ENCODE measurements around the gene RPH3AL.

DNA sequence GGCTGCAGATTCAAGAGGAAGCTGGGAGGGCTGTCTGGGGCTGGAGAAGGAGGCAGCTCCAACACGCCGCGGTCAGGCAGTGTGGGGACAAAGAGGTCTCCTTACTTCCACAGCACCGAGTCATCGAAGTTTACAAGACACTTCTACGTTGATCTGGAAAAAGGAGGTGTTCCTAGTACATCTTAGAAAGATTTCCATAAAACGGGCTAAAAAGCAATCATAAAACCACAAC lies 17.9 kb upstream of the DOC2B start:
- RRBS, result no CpG with 5 or more reads among the region's 7 CpGs

- RRBS, result no CpG with 5 or more reads among the region's 20 CpGs
Measured at GRCh38 chr17:267195-267967, 85.2 kb downstream of the RPH3AL start.

DNA sequence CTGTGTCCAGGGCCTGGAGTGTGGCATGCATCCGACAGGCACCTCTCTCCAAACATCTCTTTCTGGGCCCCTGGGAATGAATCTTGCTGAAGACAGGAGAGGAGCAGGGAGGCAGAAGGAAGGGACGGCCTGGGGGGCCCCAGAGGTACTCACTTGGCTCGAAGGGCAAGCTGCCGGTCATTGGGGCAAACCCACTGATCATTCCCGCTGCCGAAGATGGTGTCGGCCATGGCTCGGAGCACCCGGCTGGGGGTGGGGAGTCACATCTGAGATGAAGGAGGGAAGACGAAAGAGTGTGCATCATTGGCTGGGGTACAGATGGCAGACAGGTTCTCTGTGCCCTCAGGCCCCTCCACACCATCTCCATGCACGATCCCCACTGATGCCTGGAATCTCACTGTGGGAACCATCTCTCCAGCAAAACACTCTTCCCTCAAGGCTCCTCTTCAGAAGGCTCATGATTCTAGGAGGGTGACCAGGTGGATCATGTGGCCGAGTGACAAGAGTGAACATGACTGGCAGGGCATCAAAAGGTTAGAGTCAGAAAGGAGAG lies 25.2 kb downstream of the RPH3AL start:
- RRBS, result 93% methylated on average over 6 of the region's 12 CpGs

DNA sequence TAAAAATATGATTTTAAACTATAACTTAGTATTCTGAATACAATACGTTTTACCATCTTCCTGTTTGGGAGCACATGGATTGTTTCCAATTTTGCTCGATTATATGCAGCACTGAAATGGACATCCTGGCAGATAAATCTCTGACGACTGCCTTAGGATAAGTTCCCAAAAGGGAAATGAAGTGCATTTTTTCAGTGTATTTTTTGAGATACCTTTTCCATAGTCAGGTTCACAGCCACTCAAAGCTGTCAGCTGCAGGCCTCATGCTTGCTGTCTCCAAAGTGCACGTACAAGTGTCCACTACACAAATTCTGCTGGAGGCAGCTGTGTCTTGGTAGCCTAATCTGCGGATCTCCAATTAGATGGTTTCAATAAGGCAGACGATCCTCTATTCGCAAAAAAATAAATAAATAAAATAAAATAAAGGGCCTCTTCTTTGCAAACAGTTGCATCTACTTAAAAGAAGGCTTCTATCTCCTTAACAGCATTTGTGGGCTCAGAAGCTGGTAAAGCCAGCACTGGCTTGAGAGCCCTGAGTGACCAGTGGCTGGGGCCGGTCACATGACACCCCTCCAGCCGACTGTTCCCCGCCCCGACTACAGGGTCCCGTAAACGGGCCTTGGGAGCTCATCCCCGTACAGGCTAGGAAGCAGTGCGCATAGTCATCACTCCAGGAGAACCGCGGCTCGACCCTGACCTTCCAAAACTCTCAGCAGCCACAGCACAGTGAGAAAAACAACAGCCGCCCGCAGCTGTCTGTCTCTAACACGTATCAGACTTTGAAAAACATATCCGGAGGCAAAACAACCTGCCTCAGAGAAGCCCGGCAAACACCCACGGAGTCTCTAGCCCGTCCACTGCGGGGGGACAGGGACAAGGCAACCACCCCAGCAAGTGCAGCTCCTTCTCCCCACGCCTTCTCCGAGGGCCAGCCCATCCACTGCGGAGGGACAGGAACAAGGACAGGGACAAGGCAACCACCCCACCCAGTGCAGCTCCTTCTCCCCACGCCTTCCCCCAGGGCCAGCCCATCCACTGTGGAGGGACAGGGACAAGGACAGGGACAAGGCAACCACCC lies 18.7 kb downstream of the RPH3AL start:
- RRBS, result no CpG with 5 or more reads among the region's 30 CpGs

GRCh38 chr17:352110-353031 lies at the start of gene RPH3AL:
Gene RPH3AL, minus strand, starts transcription at chr17:352807.
- RRBS, result 91% methylated on average over 3 of the region's 26 CpGs

DNA sequence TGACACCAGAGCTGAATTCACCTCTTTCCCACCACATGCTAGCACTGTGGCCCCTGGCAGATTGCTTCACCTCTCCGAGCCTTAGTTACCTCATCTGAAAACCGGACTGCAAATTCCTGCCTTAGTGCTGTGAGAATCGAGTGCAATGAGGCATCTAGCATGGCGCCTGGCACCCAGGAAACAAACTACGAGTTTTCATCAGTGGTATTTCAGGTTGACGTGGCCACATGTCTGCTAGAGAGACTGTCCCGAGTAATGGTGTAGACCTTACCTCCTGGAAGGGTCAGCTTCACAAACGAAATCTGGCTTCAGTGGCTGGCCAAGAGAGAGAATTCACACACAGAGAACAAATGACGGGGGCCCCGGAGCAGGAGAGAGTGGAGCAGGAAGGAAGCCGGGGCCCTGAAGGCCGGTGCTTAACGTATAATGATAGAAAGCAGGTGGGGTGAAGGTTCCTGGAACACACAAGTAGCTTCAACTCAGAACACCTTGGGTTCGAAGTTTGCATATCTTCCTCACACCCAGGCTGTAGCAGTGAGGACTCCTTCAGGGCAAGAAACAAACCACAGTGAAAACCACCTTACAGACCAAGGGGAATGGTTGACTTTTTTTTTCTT lies 6.5 kb downstream of the C17orf97 start:
- RRBS, result no CpG with 5 or more reads among the region's 14 CpGs

DNA sequence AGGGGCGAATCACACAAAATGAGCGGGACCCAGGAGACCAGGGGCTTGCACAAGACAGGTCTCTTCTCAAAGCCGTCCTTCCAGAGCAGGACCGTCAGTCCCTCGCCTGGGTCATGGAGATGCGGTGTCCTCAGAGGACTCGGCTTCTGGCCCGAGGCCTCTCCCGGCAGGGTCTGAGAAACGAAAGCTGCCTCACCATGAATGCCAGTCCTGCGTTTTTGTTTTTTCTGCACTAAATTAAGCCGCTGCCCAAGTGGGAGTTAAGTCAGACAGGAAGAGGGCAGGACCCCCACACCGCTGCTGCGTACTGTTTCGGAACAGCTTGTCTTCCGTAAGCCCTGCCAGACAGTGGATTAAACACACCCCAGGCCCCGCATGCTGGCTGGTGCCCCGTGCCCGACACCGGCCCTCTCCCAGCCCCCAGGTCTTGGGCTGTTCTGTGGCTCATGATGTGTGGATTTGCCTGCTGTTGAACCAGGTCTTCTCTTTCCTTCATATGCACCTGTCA lies 84.6 kb downstream of the C17orf97 start:
- RRBS, result no CpG with 5 or more reads among the region's 20 CpGs

DNA sequence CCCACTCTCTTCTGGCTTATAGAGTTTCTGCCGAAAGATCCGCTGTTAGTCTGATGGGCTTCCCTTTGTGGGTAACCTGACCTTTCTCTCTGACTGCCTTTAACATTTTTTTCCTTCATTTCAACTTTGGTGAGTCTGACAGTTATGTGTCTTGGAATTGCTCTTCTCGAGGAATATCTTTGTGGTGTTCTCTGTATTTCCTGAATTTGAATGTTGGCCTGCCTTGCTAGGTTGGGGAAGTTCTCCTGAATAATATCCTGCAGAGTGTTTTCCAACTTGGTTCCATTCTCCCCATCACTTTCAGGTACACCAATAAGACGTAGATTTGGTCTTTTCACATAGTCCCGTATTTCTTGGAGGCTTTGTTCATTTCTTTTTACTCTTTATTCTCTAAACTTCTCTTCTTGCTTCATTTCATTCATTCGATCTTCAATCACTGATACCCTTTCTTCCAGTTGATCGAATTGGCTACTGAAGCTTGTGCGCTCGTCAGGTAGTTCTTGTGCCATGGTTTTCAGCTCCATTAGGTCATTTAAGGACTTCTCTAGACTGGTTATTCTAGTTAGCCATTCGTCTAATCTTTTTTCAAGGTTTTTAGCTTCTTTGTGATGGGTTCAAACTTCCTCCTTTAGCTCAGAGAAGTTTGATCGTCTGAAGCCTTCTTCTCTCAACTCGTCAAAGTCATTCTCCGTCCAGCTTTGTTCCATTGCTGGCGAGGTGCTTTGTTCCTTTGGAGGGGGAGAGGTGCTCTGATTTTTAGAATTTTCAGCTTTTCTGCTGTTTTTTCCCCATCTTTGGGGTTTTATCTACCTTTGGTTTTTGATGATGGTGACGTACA lies 75.7 kb downstream of the VPS53 start:
- RRBS, result no CpG with 5 or more reads among the region's 15 CpGs

GRCh38 chr17:713920-714462 lies 648 bp downstream of the VPS53 start:
- RRBS, result no CpG with 5 or more reads among the region's 23 CpGs

DNA sequence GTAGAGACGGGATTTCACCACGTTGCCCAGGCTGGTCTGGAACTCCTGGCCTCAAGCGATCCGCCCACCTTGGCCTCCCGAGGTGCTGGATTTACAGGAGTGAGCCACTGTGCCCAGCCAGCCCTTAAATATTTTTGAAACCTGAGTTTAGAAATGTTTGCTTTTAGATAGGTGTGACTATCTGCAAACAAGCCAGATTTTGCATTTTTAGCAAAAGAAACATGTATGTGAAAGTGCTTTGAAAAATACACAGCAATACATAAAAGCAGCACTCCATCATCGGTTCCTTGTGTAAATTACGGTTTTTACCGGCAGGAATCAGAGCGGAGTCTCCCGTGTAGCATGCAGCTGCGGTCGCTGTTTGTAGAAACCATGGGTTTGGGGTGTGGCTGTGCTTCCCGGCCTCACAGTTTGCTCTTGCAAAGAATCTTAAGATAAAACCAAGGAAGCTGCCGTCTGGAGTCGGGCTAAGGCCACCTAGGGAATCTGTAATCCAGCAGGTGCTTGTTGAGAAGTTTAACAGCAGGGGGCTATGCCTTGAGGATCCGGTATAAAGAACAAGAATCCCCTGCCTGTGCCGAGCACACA lies 6.3 kb upstream of the TLCD3A start:
- RRBS, result 0% methylated on average over 1 of the region's 17 CpGs

DNA sequence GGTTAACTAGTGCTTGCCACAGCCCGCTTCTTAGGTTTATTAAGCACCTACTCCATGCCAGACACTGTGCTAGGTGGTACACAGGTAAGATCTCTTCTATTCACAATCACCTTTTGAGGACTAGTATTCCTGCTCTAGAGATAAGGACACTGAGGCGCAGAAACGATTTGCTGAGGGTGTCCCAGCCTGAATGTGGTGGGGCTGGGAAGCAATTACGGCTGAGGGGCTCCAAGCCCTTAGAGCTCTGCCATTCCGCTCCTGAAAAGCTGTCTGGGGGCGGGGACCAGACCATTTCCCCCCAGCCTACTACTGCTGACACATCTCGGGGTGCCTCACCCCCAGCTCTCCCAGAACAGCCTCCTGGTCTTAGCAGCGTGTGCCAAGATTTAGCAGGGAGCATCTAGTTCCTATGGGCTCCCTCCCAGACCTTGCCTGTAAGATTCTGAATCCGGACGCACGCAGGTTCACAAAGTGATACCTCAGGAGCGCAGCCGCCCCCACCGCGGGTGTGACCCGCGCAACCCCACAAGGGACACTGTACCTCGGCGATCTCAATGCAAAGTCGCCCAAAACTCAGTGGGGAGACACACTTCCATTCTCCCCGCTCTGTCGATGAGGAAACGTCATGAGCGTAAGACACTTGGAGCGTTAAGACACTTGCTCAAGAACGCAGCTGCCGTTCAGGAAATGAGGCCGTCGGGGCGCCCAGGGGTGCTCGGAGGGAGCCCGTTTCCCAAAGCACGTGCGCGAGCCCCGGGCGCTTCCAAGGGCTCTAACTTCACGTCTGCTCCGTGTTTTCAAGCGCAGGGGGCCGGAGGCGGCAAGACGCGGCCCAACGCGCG lies 733 bp downstream of the GEMIN4 start:
- RRBS, result 1% methylated on average over 12 of the region's 47 CpGs

GRCh38 chr17:868881-869513 lies 86.8 kb downstream of the MRM3 start:
- RRBS, result no CpG with 5 or more reads among the region's 11 CpGs

DNA sequence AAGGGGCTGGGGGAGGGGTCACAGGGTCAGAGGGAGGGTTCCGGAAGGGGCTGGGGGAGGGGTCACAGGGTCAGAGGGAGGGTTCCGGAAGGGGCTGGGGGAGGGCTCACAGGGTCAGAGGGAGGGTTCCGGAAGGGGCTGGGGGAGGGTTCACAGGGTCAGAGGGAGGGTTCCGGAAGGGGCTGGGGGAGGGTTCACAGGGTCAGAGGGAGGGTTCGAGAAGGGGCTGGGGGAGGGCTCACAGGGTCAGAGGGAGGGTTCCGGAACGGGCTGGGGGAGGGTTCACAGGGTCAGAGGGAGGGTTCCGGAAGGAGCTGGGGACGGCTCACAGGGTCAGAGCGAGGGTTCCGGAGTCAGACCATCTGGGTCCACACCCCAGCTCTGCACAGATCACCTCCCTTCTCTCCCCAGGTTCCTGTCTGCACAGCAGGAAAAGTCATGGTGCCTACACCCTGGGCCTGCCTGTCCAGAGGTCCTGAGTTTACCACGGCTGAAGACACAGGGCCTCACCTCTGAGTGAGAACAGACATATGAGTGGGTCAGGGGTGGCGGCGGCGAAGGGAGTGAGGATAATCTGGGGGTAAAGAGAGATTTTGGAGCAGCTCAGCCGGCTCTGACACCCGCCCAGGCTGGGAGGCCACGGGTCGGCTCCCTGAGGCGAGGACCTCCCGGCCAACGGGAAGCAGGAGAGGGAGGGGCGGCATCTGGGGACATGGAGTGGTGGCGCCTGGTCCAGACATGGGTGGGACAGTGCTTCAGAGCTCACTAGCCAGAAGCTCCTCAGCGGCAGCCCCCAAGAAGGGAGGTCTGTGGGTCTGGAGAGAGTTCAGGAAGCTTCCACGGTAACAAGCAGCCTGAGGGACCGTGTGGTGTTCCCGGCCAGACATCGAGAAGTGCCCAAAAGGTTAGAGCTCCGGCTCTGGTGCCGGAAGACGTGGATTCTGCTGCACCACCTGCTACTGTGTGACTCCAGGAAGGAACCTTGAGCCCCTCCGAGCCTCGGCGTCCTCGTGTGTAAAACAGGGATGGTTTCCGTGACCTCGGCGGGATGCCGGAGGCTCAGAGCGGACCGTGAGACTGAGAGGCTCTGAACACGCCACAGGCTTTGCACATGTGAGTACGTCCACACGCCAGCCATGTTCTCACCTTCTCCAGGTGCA lies 56.6 kb downstream of the TIMM22 start:
- RRBS, result no CpG with 5 or more reads among the region's 45 CpGs

- RRBS, result no CpG with 5 or more reads among the region's 12 CpGs
Measured at GRCh38 chr17:1075207-1075603, 78.3 kb downstream of the TIMM22 start.

GRCh38 chr17:1109528-1109959 lies 70.2 kb downstream of the ABR start:
- RRBS, result 2% methylated on average over 9 of the region's 34 CpGs

DNA sequence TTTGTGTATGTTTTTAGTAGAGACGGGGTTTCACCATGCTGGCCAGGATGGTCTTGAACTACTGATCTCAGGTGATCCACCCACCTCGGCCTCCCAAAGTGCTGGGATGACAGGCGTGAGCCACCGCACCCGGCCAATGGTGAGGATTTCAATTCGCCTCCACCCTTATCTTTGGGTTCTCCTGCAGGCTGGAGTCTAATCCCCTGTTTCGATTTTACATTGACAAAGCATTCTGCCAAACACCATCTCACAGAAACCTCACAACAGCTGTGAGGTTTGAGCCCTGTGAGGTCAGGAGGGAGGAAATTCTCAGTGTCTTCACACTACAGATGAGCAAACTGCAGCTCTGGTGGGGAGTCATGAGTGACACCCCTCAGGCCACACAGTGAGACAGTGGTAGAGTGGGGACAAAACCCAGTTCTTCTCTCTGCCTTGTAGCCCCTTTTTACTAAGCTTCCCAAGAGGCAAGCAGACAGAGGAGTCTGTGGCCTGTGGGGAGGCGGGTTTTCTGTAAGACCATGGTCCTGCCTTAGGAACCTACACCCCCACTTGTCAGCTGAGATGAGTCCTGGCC lies 59.2 kb downstream of the ABR start:
- RRBS, result no CpG with 5 or more reads among the region's 8 CpGs

GRCh38 chr17:1122723-1123337 lies 57.0 kb downstream of the ABR start:
- RRBS, result 3% methylated on average over 4 of the region's 18 CpGs

- RRBS, result 16% methylated on average over 15 of the region's 16 CpGs
Measured at GRCh38 chr17:1179193-1179401, 684 bp downstream of the ABR start.

DNA sequence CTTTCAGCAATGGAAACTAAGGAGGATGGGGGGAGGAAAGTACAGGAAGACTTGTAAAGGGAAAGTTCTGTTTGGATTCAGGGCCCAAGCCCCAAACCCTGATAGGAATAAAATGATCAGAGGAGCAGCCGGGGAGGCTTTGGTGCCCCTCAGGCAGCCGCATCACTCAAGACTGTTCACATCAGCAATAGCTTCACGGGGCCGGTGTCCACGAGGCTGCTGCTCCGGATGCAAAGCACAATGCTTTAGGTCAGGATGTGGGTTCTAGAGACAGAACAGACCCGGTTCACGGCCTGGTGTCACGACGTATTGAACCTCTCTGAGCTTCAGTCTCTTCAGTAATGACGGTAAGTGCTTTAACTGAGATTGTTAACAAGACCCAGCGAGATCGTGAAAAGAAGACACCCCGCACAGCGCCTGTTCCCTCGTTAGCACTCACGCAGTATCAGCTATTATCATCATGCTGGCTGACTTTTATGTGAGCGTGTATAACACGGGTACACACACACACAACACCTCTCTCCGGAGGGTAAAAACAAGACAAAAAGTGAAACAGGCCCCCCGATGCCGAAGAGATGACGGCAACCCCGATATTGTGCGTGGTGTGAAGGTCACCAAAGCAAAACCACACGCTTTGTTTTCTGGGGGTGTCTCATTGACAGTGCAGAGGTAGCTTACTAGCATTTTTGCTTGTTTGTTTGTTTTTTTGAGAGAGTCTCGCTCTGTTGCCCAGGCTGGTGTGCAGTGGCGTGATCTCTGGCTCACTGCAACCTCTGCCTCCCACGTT lies 21.4 kb upstream of the ABR start:
- RRBS, result 10% methylated on average over 6 of the region's 29 CpGs

DNA sequence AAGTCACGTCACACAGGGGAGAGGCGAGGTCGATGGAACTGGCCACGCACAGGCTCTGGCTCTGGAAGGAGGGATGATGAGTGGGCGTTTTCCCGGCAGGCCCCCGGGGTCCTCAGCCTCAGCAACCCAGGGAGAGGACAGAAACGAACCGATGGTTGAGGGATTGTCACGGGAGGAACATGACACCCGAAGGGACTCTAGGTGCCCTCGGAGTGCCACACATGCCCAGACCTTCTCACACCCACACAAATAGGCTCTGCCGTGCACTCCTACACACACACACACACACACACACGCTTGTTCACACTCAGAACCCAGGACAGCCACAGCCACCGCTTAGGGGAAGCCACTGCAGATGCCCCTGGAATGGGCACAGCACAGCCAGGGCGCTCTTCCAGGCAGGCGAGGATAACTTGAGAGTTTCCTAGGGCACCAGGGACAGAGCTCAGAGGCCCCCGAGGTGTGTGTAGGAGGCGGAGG lies 20.8 kb downstream of the TRARG1 start:
- RRBS, result no CpG with 5 or more reads among the region's 19 CpGs